Metastatic Lung Carcinoma in the Adrenal Gland (tissue), 1 donor: ENCODE results near the genes GSC2, HIRA, TBX1, ARVCF and TANGO2.

- PRO-cap = unidirectional peak, minus-strand start at chr22:18061420
These were observed 16.5 kb upstream of the PEX26 start for GRCh38 chr22:18061031-18061935.

- PRO-cap = no peak
These were observed 3.8 kb downstream of the TUBA8 start for GRCh38 chr22:18114367-18114925.

- PRO-cap = no peak
These were observed 1.6 kb upstream of the USP18 start for GRCh38 chr22:18148351-18148788.

- PRO-cap = no peak
These were observed 8.0 kb downstream of the TMEM191B start for GRCh38 chr22:18535561-18536032.

DNA sequence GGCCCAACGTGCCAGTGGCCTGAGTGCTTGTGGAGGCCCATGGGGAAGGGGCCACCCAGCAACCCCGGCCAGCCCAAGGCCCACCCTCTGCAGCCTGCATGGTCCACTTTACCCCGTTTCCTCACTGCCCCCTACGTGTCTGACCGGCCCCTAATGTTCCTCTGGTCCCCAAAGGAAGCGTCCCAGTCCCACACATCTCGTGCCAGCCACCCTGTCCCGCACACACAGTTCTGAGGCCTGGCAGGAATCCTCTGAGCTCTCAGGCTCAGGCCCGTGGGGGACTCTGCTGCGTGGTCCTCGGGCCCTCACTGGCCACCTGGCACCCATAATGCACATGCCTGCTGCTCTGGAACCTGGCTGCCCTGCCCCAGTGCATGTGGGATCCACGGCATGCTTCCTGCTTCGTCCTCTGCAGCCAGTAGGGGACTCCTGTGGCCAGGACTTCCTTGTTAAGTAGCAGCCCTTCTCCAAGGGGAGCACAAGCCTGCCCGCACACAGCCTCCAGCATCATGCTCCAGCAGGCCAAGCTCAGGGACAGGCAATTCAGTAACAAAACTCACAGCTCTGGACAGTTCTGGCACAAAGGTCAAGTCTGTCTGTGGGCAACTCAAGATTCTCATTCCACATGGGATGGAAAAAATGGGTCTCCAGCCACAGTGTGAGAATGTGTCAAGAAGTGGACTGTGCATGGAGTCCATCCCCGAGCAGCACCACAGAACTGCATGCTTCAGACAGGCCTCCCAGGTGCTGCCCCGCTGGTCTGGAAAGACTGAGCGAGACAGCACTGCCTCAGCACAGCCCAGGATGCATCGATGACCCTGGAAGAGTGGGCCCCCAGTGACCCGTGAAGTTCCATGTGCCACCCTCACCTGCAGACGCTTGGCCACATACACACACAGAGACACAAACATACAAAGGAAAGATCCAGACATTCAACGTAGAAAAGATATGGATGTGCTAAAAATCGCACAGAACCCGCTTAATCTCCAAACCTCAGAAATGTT is 85.2 kb downstream of the DGCR2 start:
- PRO-cap = no peak

- PRO-cap = no peak
These were observed 12.8 kb downstream of the DGCR2 start for GRCh38 chr22:19109311-19109895.

DNA sequence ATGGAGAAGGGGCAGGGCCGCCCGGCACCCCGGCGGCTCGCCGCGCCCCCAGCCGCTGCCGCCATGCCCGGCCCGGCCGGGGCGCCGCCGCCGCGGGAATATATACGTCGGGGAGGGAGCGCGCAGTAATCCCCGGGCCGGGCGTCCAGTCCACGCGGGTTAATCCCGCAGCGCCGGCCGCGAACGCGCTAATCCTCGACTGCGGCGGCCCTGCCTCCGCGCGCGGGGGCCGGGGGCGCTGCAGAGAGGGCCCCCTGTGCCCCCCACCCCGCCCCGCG is at the start of gene GSC2:
Gene GSC2 (minus strand): TSS at position 74 of the 278 bp plus-strand sequence.
- PRO-cap = no peak

- PRO-cap = no peak
These were observed 48.9 kb downstream of the CLTCL1 start for GRCh38 chr22:19242473-19243134.

DNA sequence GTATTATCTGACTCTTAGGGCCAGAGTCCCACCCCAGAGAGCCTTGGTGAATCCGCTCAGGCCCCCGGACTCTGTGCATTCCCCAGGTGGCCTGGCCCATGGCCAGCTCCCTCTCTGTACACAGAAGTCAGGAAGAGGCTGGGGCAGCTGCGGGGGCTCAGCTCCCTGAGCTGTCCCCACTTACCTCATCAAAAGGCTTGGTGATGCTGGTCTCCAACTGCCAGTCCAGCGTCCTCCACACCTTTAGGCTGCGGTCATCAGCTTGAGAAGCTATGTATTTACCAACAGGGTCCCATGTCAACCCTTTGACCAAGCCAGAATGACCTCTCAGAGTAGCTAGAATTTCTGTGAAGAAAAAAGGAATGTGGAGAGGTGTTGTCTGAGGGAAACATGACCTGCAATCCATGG is 34.9 kb downstream of the HIRA start:
- PRO-cap = no peak

- PRO-cap = no peak
These were observed 34.4 kb downstream of the HIRA start for GRCh38 chr22:19397011-19397702.

DNA sequence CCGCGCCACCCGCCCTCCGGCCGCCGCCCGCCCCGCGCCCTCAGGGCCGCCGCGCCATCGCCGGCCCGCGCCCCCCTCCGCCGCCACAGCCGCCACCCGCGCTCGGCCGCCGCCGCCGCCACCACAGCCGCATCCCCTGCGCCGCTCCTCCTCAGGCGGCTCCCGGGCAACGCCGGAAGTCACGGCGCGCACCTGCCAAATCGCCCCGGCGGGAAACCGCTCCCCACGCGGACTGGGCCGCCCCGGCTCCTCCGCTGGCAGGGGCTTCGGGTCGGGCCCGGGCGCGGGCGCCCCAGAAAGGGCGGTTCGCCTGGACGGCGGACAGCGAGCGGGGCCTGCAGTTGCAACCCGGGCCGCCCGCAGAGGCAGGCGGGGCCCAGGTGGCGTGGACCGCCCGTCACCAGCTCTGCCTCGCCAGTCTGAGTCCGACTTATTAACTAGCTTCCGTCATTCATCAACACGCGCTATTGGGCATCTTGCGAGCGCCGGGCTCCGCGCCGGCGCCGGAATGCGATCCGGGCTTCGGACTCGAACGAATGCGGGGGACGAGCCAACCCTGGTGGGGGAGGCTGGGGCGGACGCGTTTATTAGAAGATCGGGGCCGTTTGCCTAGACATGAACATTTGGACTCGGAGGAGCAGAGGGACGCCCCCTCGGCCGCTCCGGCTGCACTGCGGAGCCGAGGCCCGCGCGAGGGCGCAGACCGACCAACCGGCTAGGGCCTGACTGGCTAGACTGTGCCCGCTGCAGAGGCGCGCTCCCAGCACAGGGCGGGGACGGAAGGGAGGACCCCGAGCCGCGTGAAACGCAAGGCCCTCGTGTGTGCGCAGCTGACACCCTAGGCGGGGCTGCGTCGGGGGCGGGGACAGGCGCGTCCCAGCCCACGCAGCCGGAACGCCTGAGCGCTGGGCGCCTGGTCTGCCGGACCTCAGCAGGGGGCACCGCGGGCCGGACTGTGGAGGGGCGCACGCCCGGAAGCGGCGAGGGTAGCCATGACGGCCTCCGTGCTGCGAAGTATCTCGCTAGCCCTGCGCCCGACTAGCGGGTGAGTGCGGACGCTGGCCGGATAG is at the start of gene HIRA:
Gene HIRA (minus strand): TSS at position 171 of the 1,070 bp plus-strand sequence.
- PRO-cap = bidirectional peak, plus-strand start at position 474 of the sequence, minus-strand start at position 171 of the sequence; bidirectional peak, plus-strand start at position 987 of the sequence, minus-strand start at position 737 of the sequence

- PRO-cap = no peak
These were observed 94.9 kb upstream of the SEPTIN5 start for GRCh38 chr22:19619317-19619851.

DNA sequence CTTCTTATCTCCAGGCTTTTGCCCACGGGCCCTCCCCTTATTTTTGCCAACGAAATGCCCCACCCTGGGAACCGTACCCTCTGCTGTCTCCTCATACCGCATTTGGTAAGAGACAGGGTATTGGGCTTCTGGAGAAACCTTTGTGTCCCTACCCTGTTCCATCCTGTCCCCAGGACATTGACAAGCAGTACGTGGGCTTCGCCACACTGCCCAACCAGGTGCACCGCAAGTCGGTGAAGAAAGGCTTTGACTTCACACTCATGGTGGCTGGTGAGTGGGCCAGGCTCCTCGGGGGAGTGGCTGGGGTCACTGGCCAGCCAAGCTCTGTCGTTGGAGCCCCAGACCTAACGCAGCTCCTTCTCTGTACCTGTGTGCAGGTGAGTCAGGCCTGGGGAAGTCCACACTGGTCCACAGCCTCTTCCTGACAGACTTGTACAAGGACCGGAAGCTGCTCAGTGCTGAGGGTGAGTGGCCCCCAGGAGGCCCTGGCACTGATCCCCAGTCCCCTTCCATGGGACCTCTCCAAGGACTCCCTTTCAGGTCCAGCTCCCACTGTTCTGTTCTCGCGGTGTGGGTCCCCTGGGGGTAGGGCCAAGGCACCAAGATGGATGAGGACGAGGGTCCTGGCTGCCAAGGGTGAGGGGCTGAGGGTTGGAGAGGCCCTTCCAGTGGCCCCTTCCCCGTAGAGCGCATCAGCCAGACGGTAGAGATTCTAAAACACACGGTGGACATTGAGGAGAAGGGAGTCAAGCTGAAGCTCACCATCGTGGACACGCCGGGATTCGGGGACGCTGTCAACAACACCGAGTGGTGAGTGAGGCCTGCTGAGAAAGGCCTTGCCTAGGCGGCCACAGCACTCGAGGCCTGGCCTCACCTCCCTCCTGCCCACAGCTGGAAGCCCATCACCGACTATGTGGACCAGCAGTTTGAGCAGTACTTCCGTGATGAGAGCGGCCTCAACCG is 3.6 kb upstream of the GP1BB start:
- PRO-cap = no peak

DNA sequence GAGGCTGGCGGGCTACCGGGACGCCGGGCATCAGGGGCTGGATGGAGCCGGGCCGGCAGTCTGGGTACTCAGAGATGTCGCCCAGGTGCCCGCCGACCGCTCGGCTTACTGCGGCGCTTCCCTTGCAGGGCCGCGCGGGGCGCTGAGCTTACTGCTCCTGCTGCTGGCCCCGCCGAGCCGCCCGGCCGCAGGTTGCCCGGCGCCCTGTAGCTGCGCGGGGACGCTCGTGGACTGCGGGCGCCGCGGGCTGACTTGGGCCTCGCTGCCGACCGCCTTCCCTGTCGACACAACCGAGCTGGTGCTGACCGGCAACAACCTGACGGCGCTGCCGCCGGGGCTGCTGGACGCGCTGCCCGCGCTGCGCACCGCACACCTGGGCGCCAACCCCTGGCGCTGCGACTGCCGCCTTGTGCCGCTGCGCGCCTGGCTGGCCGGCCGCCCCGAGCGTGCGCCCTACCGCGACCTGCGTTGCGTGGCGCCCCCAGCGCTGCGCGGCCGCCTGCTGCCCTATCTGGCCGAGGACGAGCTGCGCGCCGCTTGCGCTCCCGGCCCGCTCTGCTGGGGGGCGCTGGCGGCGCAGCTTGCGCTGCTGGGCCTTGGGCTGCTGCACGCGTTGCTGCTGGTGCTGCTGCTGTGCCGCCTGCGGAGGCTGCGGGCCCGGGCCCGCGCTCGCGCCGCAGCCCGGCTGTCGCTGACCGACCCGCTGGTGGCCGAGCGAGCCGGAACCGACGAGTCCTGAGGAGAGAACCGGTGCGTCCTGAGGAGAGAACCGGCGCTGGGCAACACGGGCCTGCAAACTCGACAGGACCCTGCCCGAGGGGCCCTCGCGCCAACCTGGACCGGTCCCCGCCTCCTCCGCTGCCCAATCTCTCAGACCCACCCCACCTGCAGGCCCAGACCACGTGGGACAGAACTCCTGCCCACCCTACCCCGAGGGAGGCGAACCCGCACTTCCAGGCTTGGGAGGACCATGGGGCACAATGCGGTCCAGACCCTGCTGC is 687 bp downstream of the GP1BB start:
- PRO-cap = no peak

GRCh38 chr22:19760403-19761295 is at the start of gene TBX1:
Gene TBX1, plus strand, starts transcription at chr22:19760778.
- PRO-cap = unidirectional peak, plus-strand start at chr22:19760787

- PRO-cap = unidirectional peak, minus-strand start at chr22:19855832
These were observed 1.2 kb upstream of the GNB1L start for GRCh38 chr22:19855722-19856468.

DNA sequence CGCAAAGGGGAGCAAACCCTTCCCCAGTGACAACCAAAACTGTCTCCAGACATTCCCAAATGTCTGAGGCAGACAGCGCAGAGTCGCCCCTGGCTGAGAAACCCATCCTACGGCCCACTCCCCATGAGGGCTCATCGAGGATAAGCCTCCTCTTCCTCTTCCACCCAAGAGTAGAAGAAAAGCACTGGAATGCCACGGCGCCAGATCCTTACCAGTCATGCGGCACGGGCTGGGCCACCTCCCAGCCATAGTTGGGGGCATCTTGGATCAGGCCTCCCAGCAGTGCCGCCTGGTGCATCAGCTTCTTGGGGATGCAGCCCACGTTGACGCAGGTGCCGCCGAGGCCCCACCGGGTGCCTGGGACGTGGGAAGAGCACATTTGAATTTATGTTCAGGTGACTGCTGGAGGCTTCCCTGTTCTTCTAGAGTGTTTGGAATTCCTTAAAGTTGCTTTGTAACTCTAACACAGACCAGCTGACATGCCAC is 22.9 kb upstream of the COMT start:
- PRO-cap = no peak

DNA sequence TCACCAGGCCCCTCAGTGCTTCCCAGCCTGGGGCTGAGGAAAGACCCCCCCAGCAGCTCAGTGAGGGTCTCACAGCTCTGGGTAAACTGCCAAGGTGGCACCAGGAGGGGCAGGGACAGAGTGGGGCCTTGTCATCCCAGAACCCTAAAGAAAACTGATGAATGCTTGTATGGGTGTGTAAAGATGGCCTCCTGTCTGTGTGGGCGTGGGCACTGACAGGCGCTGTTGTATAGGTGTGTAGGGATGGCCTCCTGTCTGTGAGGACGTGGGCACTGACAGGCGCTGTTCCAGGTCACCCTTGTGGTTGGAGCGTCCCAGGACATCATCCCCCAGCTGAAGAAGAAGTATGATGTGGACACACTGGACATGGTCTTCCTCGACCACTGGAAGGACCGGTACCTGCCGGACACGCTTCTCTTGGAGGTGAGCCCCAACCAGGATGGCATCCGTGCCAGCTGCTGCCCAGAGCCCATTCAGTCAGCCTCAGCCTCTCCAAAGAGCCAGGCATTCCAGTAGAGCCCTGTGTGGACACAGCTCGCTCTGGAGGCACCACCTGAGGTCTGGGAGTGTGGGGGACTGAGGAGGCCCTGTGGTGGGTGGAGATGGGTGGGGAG is 22.4 kb upstream of the TXNRD2 start:
- PRO-cap = no peak

DNA sequence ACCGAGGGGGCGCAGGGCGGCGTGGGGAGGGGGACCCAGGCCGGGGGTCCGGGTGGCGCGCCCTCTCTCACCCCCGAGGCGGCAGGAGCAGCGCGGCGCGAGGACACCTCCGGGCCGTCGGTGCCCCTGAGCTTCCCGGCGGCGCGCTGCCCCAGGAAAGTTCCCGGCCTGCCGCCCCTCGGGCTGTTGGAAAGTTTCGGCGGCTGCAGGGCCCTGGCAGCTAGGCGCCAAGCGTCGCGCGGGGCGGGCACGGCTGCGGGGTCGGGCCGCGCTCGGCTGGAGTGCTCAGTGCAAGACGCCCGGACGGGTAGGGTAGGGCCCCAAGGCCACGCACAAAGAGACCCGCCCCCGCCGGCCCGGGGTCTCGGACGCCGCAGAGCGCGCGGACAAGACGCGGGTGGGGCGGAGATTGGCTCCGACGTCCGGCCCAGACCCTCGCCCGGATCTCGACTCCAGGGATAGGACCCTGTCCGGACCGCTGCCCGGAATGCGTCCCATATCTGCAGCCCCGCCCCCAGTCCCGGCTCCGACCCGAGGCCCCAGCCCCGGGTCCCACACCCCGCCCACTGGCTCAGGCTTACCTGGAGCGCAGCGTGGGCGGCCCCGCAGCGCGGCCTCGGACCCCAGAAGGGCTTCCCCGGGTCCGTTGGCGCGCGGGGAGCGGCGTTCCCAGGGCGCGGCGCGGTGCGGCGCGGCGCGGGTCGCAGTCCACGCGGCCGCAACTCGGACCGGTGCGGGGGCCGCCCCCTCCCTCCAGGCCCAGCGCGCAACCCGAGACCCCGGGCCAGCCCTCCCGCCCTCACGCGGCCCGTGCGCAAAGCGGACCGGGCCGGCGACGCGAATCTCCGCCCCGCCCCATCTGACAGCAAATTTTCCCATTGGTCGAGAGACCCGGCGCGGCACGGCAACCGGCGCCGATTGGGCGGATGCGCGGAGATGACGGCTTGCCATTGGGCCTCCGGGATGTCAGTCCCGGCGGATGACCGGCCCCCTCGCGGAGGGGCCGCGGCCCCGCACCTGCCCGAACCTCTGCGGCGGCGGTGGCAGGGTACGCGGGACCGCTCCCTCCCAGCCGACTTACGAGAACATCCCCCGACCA is at the start of gene ARVCF:
Gene ARVCF (minus strand): TSS at position 816 of the 1,099 bp plus-strand sequence.
- PRO-cap = bidirectional peak, plus-strand start at position 969 of the sequence, minus-strand start at position 805 of the sequence

- PRO-cap = bidirectional peak, plus-strand start at chr22:20021111, minus-strand start at chr22:20020890
These were observed at the start of gene TANGO2 for GRCh38 chr22:20020674-20021220. Gene TANGO2, plus strand, starts transcription at chr22:20021110.